Ishikawa (cell line): ENCODE measurements around a stretch of chr2.

GRCh38 chr2:23419700-23420136 is 34.7 kb downstream of the KLHL29 start:
- RRBS, result no CpG with 5 or more reads among the region's 14 CpGs

DNA sequence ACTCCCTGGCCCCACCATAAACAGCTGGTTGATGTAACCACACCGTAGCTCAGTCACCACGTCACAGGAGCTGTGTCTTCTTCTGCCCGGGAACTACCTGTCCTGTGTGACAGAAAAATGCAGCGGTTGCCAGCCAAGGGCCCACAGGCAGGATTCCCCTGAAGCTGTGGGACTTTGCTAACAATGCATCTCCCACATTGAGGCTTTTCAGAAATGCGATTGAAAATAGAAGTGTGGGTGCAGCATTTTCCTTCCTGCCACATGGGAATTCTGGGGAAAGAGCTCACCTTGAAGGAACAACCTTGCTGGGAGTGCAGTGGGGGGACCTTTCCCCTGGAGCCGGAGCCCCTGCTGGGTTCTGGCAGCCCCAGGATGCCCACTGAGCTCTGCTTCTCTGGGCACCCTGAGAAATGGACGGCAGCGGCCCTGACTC is 68.3 kb downstream of the KLHL29 start:
- RRBS, result 47% methylated on average over 3 of the region's 8 CpGs

DNA sequence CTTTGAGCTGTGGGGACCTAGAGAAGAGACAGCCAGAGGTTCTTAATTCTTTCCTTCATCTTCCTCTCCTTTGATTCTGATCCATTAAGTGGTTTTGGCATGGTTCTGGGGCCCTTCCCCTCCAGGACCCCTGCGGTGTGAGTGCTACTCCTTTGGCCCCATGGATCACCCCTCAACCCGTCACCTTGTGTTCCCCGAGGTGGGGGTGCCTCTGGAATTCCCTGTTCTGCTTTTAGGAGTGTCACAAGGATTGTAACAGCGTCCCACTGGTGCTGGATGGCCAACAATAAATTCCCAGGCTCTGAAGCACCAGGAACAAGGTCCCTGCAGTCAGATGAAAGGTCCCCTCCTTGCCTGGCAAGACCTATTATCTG is 72.3 kb downstream of the KLHL29 start:
- RRBS, result no CpG with 5 or more reads among the region's 4 CpGs

DNA sequence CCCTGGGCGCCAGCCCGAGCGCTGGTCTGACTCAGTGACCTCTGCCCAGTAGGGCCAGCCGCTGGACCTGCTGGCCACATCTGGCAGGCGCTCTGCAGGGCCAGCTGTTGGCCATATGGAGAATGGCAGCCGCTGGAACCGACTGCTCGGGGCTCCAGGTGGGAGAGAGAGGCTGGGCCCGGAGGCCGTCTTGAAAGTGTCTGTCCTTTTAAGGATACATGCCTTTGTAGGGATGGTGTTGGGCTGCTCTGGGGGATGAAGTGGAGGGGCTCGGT is 178.9 kb downstream of the KLHL29 start:
- RRBS, result no CpG with 5 or more reads among the region's 11 CpGs

GRCh38 chr2:23564425-23564703 is 179.4 kb downstream of the KLHL29 start:
- RRBS, result no CpG with 5 or more reads among the region's 6 CpGs

DNA sequence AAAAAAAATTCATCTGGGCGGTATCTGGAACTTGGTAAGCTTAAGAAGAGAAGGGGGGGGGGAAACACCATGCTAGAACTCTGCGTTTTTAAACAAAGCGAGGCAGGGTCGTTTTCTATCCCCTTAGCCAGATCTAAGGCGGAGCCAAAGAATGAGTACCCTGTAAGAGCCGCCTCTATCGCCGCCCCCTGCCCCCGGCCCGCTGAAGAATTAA is 566 bp upstream of the ATAD2B start:
- RRBS, result under 1% methylated on average over 2 of the region's 10 CpGs

DNA sequence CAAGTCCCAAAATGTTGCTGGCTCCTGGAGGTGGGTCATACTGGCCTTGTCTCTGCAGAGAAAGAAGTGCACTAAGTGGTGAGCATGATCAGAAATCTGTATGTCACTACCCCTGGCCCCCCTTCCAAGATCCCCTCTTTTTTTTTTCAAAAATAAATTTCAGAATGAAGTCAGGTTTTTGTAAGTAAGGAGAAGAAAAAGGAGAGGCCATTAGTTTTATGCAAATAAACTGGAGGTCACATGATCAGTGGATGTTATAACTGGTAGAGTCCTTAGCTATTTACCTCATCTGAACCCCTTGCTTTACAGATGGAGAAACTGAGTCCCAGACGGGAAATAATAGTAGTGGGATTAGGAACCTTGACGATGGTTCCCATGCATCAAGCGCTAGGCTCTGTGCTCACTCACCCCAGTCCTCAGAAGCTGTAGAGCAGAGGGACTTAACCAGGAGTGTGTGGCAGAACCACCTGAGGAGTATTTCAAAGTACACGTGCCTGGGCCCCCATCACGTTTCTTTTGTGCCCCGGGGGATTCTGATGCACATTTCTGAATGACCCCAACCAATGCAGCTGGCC is 1.4 kb downstream of the TP53I3 start:
- RRBS, result 11% methylated on average over 1 of the region's 6 CpGs

GRCh38 chr2:24262331-24263206 is 87.7 kb downstream of the FAM228A start:
- RRBS, result no CpG with 5 or more reads among the region's 1 CpG

GRCh38 chr2:24361043-24361391 is 681 bp upstream of the ITSN2 start:
- RRBS, result no CpG with 5 or more reads among the region's 16 CpGs

DNA sequence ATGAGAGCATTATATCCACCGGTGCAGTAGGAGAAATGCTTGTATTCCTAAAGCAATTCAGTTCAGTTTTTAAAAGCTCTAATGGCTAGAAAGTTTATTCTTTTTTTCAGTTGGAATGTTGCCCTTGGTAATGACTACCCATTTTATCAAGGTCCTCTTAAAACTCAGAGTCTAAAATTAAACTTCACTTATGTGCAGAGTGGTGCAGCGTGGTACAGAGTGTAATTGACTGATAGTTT is 21.3 kb downstream of the NCOA1 start:
- RRBS, result no CpG with 5 or more reads among the region's 2 CpGs

GRCh38 chr2:24598155-24598632 is 107.1 kb downstream of the NCOA1 start:
- RRBS, result no CpG with 5 or more reads among the region's 1 CpG

- RRBS, result no CpG with 5 or more reads among the region's 7 CpGs
Observed at GRCh38 chr2:24766441-24767048, 26.6 kb downstream of the PTRHD1 start.

DNA sequence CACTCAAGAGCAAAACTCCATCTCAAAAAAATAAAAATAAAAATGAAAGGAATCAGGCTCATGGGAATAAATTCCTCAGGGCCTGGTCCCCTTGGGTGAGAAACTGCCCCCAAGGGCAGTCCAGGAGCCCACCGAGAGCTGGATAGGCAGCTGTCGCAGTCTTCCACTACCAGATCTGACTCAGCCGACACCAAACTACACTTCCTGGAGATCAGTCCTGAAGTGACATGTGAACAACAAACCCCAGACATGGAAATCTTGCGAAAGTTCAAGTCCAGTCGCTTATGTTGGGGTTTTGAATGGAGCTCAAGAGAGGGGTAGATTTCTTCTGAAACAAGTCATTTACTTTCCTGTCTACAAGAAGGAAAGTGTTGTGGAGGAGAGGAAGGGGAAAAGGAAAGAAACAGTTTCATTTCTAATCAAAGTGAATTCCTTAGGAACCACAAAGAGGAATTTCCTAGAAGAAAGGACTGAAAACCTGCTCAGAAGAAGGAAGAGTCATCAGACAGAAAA is 12.9 kb downstream of the ADCY3 start:
- RRBS, result no CpG with 5 or more reads among the region's 5 CpGs

DNA sequence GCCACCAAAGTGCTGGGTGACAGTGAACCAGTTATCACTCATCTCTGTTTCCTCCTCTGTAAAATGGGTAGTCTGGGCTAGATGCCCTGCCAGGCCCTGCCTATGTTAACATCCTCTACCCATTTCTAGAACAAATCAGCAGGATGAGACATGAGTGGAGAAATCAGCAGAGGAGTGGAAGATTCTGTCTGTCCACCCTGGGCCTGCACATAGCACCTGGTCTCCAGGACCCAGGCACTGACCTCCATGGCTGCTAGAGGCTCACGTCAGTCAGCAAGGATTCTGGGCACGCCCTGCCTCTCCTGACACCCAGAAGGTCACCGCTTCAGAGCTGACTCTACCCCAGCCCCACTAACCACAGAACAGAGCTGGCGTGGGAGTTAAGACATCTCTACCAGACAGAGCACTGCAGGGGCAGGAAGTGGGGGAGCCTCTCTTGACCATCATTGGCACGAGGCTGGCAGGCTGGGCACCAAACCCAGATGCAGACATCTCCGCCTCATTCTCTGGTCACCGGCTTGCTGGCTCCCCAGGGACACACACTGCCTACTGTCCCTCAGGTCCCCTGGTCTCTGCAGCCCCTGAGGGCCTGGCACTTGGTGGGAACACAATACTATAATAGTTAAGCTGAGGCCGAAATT is 3.0 kb downstream of the ADCY3 start:
- RRBS, result no CpG with 5 or more reads among the region's 8 CpGs

GRCh38 chr2:25041853-25042020 is 139 bp upstream of the EFR3B start:
- RRBS, result 2% methylated on average over 7 of the region's 18 CpGs

- RRBS, result no CpG with 5 or more reads among the region's 31 CpGs
Observed at GRCh38 chr2:25274856-25275797, 66.6 kb downstream of the DNMT3A start.

DNA sequence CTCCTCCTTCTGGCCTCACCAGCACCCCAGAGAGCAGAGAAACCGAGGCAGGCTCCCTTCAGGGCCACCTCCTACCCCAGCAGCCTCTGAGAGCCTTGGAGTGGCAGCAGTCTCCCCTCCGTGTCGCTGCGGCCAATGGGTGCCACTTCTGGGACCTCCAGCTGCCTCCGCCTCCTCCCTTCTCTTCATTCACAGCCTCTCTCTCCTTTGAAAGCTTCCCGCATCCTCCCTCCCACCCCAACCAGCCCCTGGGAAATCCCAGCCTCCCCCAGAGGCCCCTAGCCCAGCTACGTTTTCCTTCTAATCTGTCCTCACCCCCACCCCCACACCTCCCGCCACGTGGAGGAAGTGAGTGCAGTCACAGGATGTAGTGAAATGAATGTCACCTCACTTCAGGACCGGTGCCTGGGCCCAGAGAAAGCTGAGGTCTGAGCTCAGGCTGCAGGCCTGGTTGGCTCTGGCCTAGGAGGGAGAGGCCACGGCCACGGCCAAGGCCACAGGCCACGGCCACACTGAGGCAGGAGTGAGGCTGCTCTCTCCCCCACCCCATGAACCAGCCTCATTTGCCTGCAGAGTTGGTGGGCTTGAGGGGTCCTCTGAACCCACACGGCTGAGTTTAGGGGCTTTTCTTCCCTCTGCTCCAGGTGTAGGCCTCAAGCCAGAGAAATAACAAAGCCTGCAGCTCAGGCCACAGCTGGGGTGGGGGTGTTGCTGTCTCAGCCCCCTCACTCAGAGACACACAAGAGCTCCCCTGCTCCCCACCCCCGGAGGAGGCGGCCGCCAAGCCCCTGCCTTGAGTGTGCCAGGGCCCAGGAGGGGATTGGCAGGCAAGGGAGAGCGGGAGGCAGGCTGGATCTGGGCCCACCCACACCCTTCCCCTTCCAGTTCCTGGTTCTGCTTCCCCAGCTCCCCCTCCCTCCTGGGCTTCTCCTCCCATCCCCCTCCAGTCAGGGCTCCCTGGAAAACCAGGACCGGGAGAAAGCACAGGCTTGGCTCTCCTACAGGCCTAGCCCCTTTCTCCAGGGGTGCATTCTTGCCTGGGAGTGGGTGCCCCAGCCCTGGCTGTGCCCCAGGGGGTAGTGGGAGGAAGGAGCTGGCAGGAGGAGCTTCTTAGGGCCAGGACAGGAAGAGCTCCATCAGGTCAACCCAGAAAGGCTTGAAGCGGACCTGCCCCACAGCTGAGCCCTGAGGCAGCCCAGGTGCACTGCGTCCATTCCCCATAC is 27.1 kb downstream of the DNMT3A start:
- RRBS, result no CpG with 5 or more reads among the region's 21 CpGs

DNA sequence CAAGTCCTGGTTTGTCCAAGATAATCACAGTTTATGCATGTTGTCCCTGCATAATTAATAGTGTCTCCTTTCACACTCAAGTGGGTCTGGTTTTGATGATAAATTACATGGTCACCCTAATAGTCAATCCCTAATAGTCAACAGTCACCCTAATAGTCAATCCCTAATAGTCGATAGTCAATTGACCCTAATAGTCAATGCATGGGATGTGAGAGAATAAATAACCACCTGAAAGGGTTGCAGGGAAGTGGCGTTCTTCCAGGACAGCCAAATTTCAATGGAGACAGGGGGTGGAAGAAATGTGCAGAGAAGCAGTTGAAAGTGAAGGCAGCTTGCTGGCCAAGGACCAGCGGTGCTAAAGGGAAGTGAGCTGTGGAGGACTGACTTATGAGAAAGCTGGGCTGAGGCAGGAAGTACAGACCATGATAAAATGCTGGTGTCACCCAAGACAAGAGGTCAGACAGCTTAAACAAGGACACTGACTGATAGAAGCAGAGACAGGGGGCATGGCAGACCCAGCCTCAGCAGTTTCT is 106.8 kb downstream of the DTNB start:
- RRBS, result no CpG with 5 or more reads among the region's 3 CpGs

GRCh38 chr2:25877283-25877987 is 852 bp downstream of the ASXL2 start:
- RRBS, result under 1% methylated on average over 18 of the region's 35 CpGs

DNA sequence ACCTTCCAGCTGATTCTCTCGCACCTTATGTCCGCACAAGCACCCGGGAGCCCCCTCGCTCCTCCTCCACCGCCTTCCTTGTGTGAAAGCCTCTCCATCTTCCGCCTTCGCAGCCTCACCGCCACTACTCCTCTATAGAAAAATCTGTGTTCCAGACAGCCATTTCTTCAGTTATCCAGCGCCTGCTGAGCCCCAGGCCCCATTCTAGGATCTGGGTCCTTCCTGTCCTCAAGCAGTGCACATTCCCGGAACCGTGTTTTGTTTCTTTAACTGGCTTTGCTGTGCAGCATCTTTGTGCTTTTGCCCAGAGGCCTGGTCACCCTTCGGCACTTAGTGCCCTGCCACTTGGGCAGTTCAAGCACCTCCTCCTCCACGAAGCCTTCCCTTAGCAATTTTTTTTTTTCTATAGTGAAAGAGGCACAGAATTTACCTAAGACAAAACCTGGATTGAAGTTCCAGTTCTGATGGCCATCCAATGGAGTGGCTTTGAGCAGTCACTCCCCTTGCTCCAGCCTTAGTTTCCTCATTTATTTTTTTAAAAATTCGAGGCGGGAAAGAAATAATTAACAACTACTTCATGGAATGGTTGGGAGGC is 911 bp upstream of the KIF3C start:
- RRBS, result 93% methylated on average over 3 of the region's 15 CpGs